Skeletal muscle tissue (tissue), 7 donors: ENCODE measurements around a stretch of chr18.

DNA sequence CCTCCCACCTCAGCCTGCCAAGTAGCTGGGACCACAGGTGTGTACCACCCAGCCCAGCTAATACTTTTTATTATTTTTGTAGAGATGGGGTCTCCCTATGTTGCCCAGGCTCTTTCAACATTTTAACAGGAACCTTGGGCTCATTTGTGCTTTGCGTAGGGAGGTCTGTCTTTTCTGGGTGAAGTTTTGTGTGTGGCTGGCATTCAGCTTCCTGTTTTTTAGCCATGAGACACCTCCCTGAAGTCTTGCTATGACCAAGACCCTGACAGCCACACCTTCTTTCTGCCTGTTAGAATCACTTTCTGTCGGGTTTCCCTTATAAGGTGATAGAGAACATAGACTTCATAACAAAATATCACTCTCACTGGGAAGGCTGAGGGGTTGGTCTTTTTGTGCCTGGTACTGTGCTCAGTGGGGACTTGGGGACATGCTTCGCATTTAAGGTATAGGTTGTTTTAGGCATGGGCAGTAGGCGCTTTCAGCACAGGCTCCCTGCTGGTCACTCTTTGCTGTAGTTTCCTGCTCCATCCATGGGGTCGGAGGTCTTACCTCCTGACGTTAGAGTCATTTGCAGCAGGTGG is 3.5 kb downstream of the RAB31 start:
- PRO-cap, 3 experiments = peak in 1 of 3 experiments; most common minus-strand start position 176 of the sequence (in 1)
- RAMPAGE, long total RNA = no peak
- RRBS, 2 experiments = no CpG with 5 or more reads among the region's 6 CpGs

- PRO-cap, 3 experiments = no peak in any of the 3 experiments
- RAMPAGE, long total RNA = no peak
- RRBS, 2 experiments = no CpG with 5 or more reads among the region's 9 CpGs
These were observed 88.6 kb upstream of the TXNDC2 start for GRCh38 chr18:9797131-9797575.

- PRO-cap, 3 experiments = no peak in any of the 3 experiments
- RAMPAGE, long total RNA = no peak
- RRBS, 2 experiments = no CpG with 5 or more reads among the region's 10 CpGs
These were observed 81.3 kb upstream of the TXNDC2 start for GRCh38 chr18:9804220-9805145.

DNA sequence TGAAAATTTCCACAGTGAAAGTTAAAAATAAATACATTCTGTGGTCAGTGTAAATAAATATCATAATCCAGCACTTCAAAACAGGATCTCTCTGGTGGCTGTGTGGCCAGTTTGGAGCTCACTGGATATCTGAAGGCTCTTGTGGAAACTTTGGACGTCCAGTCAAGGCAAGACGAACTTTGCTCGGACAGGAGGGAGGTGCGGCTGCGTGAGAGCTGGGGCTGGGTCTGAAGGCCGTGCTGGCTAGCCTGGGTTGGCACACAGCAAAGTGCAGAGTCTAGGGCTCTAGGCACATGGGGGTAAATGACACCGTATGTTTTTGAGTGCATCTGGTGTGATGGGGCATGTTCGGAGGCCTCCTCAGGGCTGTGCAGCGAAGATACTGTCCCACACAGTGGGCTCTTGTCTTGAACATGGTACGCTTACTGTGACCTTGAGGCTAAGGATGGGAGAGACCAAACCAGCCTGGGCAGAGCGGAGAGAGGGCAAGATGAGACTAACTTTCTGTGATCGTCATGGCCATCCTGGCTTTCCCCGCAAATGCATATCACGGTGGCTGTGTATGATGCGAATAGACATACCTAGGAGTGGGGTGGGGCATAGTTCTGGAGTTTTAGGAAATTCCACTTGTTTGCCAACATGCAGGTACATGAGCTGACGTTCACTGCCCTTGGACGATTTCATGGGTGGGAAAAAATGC is 78.7 kb upstream of the TXNDC2 start:
- PRO-cap, 3 experiments = no peak in any of the 3 experiments
- RAMPAGE, long total RNA = no peak
- RRBS, 2 experiments = no CpG with 5 or more reads among the region's 17 CpGs

DNA sequence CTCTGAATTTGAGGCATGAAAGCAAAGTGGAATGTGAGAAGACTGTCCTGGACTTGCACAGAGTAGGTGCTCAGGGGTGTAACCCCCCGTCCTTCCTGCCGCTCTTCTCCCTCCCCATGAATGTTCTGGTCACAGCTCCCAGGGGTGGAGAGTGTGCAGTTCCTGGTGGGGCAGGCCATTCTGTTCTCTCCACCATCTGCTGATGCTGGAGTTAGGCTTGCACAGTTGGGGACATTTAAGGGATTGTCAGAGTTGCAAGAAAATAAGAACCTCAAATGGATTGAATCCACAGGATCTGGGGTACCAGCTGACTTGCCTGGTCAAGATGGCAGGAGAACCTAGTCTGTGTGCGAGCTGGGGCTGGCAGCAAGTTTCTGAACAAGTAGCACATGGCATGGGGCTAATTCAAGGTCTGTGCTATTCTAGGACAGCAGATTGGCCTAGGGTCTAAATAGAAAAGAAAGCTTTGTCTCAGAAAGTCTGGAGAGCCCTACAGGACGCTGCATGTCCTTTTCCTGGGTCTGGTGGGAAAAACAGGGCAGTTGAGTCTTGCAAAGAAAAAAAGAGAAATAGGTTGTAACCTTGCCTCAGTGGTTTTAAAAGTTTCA is 60.8 kb upstream of the TXNDC2 start:
- PRO-cap, 3 experiments = no peak in any of the 3 experiments
- RAMPAGE, long total RNA = no peak
- RRBS, 2 experiments = no CpG with 5 or more reads among the region's 4 CpGs

DNA sequence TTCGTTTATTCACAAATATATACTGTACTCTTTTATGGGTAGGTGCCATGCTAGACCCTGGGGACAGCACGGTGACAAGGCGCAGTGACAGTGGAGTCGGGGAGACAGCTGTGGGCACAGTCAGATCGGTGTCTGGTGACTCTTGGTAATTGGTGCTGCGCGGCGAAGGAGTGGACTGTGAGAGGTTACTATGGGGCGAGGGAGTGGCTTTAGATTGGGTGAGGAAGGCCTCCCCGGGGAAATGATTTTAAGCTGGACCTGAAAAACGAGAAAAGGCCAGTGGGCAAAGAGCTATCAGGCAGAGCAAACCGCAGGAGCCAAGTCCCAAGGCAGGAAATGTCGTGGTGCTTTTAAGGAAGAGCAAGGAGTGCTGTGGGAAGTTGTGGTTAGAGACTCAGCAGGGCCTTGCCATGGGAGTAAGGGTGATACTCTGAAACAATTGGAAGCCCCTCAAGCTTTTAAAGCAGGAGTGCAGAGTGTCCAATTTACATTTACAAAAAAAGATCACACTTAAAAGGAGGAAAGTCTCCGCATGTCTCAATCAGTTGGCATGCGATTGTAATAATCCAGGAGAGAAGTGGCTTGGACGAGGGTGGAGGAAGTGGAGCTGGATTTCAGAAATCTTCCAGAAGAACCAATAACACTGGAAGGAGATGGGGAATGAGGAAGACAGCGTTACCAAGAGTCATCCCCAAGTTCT is 36.1 kb upstream of the TXNDC2 start:
- PRO-cap, 3 experiments = peak in 1 of 3 experiments; most common plus-strand start position 279 of the sequence (in 1); most common minus-strand start position 110 of the sequence (in 1)
- RAMPAGE, long total RNA = no peak
- RRBS, 2 experiments = no CpG with 5 or more reads among the region's 17 CpGs

- PRO-cap, 3 experiments = no peak in any of the 3 experiments
- RAMPAGE, long total RNA = no peak
- RRBS, 2 experiments = no CpG with 5 or more reads among the region's 4 CpGs
These were observed 14.7 kb downstream of the VAPA start for GRCh38 chr18:9928399-9929115.

DNA sequence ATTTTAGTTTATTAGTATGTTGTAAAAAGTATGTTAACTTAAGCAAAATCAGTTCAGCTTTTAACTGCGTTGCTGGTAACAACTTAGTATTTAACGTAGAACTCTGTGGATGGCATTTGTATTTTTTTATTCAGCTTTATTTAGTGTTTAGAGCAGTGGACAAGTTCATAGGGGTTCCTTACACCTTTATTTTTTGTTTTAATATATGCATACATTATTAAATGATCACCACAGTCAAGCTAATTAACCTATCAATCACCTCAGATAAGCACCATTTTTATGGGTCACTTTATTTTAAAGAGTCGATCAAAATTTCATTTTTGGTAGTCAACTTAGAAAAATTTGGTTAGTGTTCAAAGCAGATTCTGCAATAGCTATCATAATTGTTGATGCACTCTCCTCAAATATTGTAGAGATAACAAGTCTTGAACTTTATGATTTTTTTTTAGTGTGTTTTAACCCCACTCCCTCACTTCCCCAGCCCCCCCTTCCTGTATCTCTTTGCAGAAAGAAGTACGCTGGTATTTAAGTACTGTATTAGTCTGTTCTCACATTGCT is 28.3 kb downstream of the VAPA start:
- PRO-cap, 3 experiments = no peak in any of the 3 experiments
- RAMPAGE, long total RNA = no peak
- RRBS, 2 experiments = no CpG with 5 or more reads among the region's 4 CpGs

DNA sequence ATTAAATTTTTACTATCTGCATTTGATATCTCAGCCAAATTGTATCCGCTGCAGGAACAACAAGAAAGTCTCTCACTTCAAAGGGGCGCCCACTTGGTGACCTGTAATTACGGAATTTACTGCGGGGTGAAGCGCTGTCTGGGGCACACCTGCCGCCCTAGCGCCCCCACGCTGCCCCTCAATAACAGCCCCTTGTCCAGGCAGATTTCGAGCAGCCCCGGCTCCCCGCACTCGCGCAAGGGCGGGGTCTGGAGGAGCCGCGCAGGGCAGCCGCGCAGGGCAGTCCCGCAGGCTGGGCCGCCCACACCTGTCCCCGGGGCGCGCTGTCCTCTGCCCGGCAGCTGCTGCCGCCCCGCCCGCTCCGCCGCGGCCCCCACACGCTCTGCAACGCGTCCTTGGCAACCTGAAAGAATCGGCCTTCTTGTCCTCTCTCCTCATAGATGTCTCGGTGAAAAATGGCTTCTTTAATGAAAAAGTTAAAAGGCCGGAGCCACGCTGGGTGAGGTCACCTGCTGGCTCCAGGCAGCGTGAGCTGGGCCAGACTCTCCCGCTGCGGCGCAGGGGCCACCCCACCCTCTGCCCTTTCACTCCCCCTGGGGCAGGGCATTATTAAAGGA is 218.0 kb downstream of the VAPA start:
- PRO-cap, 3 experiments = no peak in any of the 3 experiments
- RAMPAGE, long total RNA = no peak
- RRBS, 2 experiments = 2 to 3% methylated on average over 8 of the region's 41 CpGs

DNA sequence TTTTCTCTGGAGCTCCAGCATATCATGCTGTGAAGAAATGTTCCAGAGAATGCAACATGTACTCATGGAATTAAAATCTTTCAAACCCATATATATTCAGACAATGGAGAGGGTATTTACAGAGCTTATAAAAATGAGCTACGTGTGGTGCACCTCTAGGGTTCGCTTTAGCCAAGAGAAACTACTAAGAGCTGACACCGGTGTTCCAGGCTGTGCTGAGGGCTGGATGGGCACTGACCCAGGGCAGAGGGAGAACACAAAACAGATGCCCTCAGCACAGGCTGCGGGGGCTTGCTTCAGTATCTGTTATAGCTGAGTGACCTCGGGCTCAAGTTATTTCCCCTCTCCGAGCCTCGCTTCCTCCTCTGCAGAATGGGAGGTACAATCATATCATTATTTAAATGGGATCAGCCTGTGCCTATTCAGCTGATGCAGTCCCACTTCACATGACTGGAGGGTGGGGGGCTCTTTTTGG is 156.2 kb upstream of the APCDD1 start:
- PRO-cap, 3 experiments = no peak in any of the 3 experiments
- RAMPAGE, long total RNA = no peak
- RRBS, 2 experiments = no CpG with 5 or more reads among the region's 7 CpGs

GRCh38 chr18:10351366-10351957 is 103.0 kb upstream of the APCDD1 start:
- PRO-cap, 3 experiments = no peak in any of the 3 experiments
- RAMPAGE, long total RNA = no peak
- RRBS, 2 experiments = no CpG with 5 or more reads among the region's 7 CpGs

- PRO-cap, 3 experiments = no peak in any of the 3 experiments
- RAMPAGE, long total RNA = no peak
- RRBS, 2 experiments = no CpG with 5 or more reads among the region's 3 CpGs
These were observed 100.3 kb upstream of the APCDD1 start for GRCh38 chr18:10354075-10354520.

DNA sequence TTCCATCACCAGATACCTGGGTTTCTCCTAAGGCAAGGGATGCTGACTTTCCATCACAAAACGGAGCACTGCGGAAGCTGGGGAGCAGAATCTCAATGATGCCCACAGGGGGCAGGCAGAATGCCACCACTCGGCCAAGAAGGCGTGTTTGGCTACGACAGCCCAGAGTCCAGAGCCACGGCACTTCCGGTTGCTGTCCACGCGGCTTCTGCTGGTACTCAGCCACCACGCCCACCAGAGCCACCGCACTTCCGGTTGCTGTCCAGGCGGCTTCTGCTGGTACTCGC is 40.3 kb upstream of the APCDD1 start:
- PRO-cap, 3 experiments = no peak in any of the 3 experiments
- RAMPAGE, long total RNA = no peak
- RRBS, 2 experiments = 92 to 94% methylated on average over 3 of the region's 14 CpGs

DNA sequence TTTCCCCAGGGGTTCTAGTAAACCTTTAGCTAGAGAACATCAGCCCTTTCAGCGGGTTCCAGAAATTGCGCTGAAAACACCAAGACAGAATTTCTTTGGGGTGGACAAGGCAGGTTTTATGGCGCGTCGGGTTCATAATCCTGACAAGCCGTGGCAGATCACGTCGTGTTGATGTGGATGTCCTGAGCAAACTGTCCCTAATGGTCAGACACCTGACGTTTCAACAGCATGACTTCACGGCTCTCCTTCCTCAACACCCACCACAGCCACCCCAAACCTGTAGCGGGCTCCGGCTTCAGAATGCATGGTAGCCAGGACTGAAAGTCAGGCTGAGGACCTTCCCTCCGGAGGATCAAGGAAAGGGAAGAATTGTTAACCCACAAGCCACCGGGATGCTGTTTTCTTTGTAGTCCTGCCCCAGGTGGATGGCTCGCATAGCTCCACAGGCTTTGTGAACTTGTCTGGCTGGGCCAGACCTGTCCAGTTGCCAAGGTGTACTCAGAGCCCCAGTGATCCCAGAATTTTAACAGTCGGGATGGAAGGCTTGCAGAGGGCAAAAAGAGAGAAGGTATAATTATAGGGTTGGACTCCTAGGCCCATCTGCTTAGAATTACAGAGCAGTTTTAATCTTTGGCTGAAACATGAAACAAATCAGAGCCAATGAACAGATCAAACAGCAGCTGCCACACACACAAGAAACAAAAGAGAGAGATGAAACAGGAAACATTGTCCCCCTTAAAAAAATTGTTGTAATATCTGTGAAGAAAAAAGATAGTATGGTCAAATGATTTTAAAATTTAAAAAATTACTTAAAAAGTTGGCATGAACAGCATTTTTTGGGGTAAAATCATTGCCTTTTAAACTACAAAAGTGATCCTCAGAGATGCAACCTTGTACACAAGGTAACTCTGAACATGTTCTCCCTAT is 1.6 kb downstream of the APCDD1 start:
- PRO-cap, 3 experiments = no peak in any of the 3 experiments
- RAMPAGE, long total RNA = no peak
- RRBS, 2 experiments = 5 to 18% methylated on average over 2 to 3 of the region's 16 CpGs

DNA sequence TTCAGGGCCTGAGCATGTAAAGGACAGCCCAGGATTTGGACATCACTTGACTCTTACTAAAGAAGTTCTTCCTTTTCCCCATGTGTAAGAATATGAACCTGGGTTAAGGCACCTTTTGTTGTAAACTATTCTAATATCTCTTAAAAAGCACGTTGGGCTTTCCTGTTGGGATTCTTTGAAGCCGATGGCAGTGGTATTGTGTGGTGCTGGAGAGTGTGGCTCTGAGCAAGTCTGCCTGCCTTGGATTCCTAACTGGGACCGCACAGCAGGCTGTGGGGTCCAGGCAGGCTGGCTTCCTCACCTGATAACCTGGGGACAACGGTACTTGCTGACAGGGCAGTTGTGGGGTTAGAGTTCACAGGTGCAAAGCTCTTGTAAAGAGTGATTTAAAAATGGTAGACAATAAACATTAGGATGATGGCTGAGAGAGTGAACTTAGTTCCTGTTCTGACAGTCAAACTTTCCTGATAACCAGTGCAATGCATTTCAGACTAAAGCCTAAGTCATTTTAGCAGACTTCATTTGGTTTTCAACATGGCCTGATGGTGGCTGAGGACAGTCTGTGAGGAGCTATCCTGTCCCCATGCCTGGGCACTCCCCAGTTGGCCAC is 30.0 kb downstream of the NAPG start:
- PRO-cap, 3 experiments = no peak in any of the 3 experiments
- RAMPAGE, long total RNA = no peak
- RRBS, 2 experiments = no CpG with 5 or more reads among the region's 4 CpGs

DNA sequence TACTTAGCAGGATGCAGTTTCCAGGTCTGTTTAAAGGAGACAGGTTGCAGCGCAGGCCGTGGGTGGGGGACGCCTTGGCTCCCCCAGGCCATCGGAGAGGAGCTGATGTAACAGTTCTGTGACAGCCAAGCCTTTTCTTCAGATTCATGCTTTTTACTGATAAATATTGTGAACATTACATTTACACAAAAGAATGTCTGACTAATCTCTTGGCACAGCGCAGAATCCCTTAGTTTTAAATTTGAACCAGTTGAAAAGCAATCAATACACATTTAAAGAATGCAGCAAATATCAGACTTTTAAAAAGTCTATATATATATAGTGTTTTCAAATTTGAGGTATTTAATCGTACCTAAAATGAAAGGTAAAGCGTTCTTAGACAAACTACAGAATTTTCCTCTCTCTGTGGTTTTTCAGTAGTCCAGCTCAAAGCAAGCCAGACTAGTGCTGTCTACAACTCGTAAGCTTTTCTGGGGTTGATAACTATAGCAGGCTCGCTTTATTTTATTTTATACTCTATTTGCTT is 222.0 kb downstream of the PIEZO2 start:
- PRO-cap, 3 experiments = no peak in any of the 3 experiments
- RAMPAGE, long total RNA = no peak
- RRBS, 2 experiments = no CpG with 5 or more reads among the region's 9 CpGs

GRCh38 chr18:11042144-11042516 is 107.2 kb downstream of the PIEZO2 start:
- PRO-cap, 3 experiments = no peak in any of the 3 experiments
- RAMPAGE, long total RNA = no peak
- RRBS, 2 experiments = no CpG with 5 or more reads among the region's 4 CpGs

GRCh38 chr18:11148533-11149308 is 648 bp downstream of the PIEZO2 start:
- PRO-cap, 3 experiments = no peak in any of the 3 experiments
- RAMPAGE, long total RNA = no peak
- RRBS, 2 experiments = 3% methylated on average over 55 of the region's 83 CpGs

- PRO-cap, 3 experiments = peak in 1 of 3 experiments; most common plus-strand start chr18:11853331 (in 1); most common minus-strand start chr18:11853274 (in 1)
- RAMPAGE, long total RNA = no peak
- RRBS, 2 experiments = no CpG with 5 or more reads among the region's 5 CpGs
These were observed 1.8 kb downstream of the CHMP1B start for GRCh38 chr18:11852930-11853573.

GRCh38 chr18:11907548-11908004 is 541 bp downstream of the MPPE1 start:
- PRO-cap, 3 experiments = no peak in any of the 3 experiments
- RAMPAGE, long total RNA = no peak
- RRBS, 2 experiments = no CpG with 5 or more reads among the region's 13 CpGs